ENCODE measurements around a stretch of chr14.

GRCh38 chr14:75165610-75166553 lies 10.5 kb downstream of the TMED10 start:
- PRO-cap, 8 experiments, result no peak in any of the 8 experiments

DNA sequence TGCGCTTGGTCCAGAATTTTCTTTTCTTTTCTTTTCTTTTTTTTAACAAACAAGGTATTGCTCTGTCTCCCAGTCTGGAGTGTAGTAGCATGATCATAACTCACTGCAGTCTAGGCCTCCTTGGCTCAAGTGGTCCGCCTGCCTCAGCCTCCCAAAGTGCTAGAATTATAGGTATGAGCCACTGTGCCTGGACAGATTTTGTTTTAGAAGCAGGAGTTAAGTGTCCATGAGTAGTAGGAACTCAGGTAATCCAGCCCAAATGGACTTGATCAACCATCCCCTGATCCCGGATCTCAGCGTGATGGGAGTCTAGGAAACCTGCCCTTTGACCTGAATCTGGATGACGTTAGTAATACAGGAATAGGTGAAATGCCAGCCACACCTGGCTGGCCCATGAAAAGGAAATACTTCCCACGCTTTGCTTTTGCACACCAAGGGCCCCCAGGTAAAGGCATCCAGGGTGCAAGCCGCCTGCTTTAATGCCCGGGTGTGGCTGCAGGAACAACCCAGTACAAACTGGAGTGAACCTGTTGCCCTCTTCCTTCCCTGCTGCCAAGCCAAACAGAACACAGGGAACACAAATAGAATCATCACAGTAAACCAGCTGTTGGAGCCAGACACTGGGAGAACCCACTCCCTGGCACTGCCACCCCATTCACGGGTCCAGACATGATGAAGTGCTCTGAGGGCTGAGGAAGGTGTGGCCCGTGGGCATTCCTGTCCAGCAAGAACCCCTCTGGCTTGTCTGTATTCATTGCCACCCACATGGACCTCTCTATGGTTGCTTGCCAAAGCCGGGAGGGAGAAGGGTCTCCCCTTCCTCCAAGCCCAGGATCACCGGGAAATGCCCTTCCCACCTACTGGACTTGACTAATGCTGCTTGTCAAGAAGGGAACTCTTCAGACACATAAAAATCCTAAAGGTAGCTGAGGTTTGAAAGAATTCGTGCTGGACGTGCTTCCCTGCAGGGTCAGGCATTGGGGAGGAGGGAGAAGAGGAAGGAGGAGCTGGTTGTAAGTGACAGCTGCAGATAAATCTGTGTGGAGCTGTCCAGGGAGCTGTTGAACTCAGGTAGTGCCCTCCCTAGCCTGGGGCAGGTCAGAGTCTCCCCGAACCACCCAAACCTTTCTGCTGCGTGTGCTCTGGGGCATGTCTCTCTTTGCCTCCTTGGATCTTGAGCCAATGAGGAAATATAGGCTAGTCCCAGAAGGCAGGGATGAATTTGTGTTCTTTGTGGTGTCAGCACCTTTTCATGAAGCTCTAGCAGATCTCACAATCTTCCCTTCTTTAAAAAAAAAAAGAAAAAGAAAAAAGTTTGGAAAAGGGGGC lies 24.1 kb upstream of the FOS start:
- PRO-cap, 8 experiments, result no peak in any of the 8 experiments

DNA sequence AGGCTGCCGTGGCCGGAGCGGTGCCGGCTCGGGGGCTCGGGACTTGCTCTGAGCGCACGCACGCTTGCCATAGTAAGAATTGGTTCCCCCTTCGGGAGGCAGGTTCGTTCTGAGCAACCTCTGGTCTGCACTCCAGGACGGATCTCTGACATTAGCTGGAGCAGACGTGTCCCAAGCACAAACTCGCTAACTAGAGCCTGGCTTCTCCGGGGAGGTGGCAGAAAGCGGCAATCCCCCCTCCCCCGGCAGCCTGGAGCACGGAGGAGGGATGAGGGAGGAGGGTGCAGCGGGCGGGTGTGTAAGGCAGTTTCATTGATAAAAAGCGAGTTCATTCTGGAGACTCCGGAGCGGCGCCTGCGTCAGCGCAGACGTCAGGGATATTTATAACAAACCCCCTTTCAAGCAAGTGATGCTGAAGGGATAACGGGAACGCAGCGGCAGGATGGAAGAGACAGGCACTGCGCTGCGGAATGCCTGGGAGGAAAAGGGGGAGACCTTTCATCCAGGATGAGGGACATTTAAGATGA lies 670 bp downstream of the FOS start:
- PRO-cap, 8 experiments, result peak in 7 of 8 experiments; most common plus-strand start position 409 of the sequence (in 3); most common minus-strand start position 311 of the sequence (in 5)

GRCh38 chr14:75285393-75285752 lies 6.7 kb downstream of the FOS start:
- PRO-cap, 8 experiments, result peak in 2 of 8 experiments; most common plus-strand start chr14:75285693 (in 2)

DNA sequence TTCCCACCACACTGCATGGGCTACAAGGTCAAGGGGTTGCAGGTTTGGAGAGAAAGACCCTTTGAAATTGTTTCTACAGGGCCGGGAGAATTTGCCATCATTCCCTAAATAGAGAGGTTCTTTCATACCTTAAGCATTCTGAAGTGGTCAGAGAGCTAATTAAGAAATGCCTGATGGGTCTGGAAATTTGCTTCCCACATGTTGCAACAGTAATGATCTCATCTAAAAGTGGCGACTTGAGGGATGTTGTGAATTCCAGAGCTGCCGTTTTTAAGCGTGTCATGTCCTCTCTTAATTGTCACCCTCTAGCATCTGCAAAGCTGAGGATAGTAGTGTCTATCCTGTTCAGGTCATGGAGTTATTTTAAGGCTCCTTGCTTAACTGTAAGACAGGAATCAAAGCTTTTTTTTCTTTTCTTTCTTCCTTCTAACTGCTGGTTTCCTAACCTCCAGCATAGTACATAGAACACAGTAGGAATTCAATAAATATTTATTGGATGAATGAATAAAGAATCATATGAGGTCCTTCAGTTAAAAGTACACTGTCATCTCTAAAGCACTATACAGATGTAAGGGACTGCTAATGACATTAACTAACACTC lies 60.5 kb downstream of the FOS start:
- PRO-cap, 8 experiments, result no peak in any of the 8 experiments

DNA sequence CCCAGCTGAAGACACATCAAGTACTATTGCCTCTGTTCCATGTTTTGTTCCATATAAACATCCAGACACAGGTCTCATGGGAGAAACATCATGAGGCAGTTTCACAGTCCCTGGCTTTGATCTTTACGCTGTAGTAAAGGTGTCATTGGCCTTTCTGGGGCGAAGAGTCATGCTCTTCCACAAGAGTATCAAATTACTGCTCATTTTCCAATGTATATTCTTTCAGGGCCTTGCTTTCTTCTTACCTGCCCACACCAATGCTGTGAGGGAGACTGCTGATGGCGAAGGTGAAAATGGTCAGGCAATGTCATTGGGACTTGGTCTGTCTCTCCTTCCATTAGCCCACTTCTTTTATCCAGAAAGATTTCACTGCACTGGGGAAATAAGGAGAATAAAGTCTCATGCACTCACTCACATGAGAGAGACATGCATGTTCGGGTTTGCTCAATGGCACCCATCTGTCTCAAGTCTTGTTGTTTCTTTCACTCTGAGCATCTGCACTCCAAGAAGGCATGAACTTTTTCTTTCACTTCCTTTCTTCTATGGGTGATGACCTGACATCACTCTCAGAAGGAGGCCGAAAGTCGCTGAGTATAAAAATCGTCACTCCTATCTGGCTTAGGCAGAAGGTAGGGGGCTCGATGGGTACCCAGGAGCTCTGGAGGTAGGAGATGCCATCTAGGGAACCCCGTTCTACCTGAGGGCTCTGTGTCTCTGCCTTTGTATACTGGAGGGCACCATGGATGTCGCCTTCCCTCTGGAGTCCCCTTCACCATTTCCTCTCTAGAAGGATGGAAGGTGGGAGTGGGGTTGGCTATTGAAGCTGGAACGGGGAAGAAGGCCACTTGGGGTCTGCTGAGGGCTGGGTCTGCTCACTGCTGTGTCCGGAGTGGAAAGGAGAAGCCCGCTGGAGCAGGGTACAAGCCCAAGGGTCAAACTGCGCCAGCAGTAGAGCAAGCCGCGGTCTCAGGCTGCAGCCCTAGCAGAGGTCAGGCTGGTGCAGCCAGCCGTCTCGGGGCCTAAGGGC lies 1.2 kb upstream of the JDP2 start:
- PRO-cap, 8 experiments, result peak in 8 of 8 experiments; most common plus-strand start position 625 of the sequence (in 7); most common minus-strand start position 460 of the sequence (in 4)

DNA sequence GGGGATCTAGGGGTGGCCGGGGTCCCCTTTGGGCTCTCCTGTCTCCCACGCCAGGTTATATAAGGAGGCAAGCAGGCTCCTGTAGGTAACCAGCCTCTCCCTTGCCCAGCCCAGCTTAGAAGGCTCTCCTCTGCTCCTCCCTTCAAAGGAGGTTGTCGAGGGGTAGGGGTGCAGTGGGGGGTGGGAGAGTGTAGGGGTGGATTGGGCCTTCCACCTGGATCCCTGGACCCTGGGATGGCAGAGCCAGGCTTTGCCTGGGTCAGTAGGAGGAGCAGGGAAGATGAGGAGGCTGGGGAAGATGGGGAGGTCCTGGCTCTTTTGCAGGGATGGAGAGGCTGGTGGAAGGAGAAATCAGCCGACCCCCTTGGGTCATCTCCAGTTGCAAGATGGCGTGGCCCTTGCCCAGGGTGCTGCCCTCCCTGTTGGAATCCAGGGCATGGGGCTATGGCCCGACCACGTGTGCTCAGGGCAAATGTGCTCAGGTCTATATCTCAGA lies 1.1 kb downstream of the JDP2 start:
- PRO-cap, 8 experiments, result peak in 4 of 8 experiments; most common plus-strand start position 281 of the sequence (in 4)

DNA sequence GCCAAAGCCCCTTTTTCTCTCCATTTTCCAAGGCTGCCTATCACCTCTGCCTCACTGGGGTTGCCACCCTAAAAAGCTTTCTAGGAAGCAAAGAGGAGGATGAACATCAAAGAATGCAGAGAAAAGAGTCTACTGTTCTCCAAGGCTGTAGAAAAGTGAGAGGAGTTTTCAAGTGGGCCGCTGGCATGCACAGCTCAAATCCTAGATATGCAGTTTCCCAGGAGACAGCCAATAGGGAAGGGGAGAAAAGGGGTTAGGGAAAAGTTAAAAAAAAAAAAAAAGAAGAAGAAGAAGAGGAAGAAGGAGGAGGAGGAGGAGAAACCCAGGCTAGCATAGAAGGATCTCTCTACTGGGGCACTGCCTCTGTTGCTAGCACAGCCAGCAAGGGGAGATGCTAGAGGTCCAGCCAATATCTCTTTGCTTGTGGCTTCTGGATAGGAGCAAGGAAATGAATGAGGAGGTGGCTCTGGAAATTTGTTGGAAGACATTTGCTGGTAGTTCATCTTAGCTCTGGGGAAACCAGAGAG lies 737 bp downstream of the BATF start:
- PRO-cap, 8 experiments, result no peak in any of the 8 experiments

DNA sequence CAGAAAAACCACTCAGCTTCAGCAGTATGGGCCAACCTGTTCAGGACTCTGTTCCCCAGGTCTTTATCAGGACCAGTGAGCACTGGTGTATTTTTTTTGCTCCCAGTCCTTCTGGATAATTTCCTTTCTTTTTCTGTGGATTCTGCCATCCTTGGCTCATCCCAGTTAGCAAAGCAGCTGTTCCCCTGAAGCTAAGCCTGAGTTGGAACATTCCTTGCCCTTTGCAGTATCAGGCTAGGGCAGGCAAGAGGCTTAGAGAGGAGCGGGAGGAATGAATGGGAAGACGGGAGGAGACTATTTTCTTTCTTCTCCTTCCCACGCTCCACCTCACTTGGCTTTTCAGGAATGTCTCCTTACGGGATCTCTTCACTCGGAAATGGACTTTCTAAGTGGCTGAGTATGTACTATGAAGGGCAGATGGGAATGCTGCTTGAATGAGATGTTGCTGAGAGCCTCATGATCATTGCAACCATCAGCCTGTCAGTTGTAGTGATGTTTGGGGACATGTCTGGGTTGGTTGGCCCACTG lies 29.2 kb downstream of the ERG28 start:
- PRO-cap, 8 experiments, result no peak in any of the 8 experiments

GRCh38 chr14:75645994-75646665 lies 14.5 kb downstream of the ERG28 start:
- PRO-cap, 8 experiments, result no peak in any of the 8 experiments

DNA sequence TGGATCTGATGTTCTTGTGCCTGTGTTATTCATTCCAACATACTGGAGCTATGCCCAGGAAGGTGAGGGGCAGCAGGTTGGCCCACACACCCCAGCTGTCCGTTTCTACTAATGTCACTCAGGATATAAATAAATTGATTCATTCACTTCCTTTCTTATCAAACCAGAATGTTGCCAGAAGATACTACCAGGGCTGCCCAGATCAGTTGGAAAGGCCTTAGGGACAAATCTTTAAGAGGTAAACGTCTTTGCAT lies 40.6 kb downstream of the TGFB3 start:
- PRO-cap, 8 experiments, result no peak in any of the 8 experiments

- PRO-cap, 8 experiments, result no peak in any of the 8 experiments
These were observed 9.8 kb downstream of the IFT43 start for GRCh38 chr14:75994943-75996202.

GRCh38 chr14:76257903-76258540 lies 106.3 kb downstream of the GPATCH2L start:
- PRO-cap, 8 experiments, result no peak in any of the 8 experiments

DNA sequence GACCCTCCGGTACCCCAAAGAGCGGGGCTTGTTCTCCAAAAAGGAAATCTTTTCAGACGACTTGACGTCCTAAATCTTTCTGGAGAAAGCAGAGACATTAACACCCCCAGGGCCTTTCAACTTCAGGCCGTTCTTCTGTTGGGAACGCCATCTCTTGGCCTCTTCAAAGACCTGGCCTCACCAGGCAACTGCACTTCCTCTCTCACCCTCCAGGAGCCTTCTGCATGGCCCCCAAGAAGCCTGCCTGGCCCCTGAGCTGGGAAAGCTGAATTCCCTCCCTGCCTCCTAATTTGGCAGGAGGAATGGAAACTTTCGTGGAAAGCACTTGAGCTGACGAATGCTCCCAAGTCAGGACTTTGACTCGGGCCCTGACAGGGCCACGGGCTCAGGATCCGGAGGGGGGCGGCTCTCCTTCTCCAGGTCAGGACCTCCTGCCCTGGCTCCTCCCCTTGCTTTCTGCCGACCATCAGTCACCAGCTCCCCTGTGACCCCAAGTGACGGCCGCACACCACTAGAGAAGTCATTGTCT lies 65.9 kb upstream of the ESRRB start:
- PRO-cap, 8 experiments, result no peak in any of the 8 experiments

DNA sequence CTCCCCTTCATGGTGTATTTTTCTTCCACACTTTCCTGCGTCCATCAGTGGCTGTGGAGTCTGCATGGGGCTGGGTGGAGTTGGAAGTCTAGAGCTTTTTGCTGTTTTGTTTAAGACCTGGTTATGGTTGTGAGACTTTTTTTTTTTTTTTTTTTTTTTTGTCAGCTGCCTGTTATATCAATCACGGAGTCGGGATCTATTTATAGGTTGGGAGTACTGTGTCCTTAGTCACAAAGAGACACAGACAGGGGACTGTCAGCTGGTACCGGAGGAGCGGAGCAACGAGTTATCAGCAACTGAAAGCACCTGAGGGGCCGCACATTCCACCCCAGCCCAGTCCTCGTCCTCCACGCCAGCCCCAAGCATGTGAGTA lies 65.4 kb upstream of the ESRRB start:
- PRO-cap, 8 experiments, result no peak in any of the 8 experiments

- PRO-cap, 8 experiments, result no peak in any of the 8 experiments
These were observed 11.0 kb downstream of the VASH1 start for GRCh38 chr14:76772236-76772703.

GRCh38 chr14:76803242-76803705 lies 9.4 kb downstream of the ANGEL1 start:
- PRO-cap, 8 experiments, result no peak in any of the 8 experiments

- PRO-cap, 8 experiments, result no peak in any of the 8 experiments
These were observed 694 bp downstream of the ANGEL1 start for GRCh38 chr14:76811955-76812421.

- PRO-cap, 8 experiments, result no peak in any of the 8 experiments
These were observed 2.8 kb downstream of the LRRC74A start for GRCh38 chr14:76828781-76829543.

- PRO-cap, 8 experiments, result no peak in any of the 8 experiments
These were observed 77.9 kb downstream of the LRRC74A start for GRCh38 chr14:76904011-76904539.

Measured in peripheral blood mononuclear cell (primary cell).